Ureter (tissue), 1 donor: ENCODE measurements around the gene ZNF354C.

DNA sequence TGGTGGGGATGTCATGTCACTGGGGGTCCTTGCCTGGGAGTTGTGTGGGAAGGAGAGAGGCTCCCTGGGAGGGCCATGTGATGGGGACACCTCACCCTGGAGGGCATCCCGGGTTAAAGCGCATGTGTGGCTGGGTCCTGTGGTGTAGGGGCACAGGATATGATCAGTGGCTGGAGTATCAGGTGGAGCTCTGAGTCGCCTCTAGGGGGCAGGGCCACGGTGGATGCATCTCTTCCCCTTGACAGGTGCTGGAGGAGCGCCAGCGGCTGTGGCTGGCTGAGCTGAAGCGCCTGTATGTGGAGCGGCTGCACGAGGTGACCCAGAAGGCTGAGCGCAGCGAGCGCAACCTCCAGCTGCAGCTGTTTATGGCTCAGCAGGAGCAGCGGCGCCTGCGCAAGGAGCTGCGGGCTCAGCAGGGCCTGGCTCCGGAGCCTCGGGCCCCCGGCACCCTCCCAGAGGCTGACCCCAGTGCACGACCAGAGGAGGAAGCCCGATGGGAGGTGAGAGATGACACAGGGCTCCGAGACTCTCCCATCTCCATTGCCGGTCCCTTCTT is 7.6 kb downstream of the N4BP3 start:
- PRO-cap = no peak

DNA sequence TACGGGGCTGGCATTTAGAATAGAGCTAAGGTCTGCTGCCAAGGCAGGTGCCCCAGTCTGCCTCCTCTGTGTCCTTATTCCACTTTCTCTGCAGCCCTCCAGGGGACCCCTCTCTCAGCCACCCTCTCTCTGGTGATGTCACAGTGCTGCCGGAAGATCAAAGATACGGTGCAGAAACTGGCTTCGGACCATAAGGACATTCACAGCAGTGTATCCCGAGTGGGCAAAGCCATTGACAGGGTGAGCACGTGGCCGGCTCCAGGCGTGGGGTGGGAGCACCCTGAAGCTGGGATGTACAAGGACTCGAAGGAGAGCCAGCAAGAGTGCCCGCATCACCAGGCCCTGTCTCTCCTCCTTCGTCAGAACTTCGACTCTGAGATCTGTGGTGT is 11.2 kb downstream of the NHP2 start:
- PRO-cap = no peak

DNA sequence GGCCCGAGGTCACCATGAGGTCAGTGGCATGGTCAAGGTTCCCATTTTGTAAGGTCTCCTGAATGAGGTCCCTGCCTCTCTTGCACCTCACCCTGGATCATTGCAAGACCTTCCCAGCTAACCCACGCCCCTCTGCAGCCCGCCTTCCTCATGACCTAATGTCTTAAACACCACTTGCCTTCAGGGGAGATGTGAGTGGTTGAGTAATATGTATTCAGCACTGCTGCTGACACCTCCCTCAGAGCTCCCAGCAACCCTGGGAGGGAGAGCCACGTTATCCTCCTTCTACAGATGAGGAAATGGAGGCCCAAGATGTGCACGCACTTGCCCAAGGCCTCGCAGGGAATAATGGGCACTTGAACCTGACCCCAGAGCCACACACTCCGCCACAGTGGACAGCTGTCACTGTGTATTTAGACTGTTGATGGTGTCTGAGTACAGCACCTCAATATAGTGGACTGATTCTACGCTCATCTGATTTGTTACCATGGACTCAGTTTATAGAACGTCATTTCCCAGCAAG is 7.2 kb downstream of the NHP2 start:
- PRO-cap = no peak

DNA sequence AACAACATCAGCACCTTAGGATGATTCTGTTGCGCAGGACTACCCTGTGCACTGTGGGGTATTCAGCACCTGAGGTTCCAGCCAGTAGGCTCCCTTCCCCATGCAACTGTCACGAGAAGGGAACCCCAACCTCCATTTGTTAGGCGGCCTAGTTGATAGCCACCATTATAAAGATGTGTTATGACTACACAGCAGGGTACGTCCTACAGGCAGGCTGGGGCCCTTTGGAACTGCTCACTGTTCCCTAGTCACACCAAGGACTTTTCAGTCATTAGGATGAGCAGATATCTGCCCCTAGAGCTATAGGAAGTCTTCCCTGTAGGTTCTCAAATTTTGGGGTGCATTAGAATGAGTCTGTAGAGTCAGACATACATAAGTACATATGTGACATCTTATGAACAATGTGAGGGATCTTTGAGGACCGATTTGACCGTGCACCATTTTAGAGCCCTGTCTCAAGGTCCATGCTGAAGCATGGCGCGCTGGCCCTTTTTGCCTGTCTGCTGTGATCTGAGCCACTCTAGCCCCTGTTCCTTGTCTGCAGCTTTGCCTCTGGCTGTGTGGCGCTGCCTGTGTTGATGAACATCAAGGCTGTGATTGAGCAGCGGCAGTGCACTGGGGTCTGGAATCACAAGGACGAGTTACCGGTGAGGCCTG is 6.6 kb downstream of the NHP2 start:
- PRO-cap = no peak

DNA sequence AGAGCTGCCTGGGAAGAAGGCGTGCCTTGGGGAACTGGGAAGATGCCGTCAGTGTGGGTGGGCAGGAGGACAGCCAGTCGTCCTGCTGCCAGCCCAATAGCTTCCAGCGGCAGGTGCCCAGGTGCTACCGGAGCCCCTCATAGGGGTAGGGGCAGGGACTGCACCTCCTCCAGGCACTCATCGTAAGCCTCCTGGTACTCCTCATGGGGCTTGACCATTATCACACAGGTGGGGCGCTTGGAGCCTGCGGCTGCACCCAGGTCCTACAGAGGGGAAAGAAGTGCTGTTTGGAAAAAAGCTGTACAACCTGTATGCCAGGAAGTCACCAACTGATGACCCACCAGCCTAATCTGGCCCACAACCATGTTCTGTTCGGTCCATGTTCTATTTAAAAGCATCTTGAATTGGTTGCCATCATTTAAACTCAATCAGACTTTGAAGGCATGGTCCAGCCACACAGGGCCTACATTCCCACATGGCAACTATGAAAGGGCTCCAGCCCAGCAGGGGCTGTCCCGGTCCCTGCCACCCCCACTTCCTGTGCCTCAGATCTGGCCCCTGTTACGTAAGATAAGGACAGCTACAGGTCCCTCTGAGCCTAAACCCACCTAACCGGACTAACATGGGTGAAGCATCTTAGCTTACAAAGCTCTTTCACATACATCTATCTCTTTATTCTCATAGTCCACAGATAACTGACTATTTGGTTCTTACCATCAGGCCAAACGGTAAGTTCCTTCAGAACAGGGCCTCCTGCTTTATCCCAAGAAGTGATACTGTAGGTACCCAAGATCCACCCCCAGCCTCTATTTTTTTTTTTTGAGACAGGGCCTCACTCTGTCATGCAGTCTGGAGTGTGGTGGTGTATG is 3.9 kb downstream of the NHP2 start:
- PRO-cap = no peak

- PRO-cap = no peak
These were observed 5.4 kb downstream of the HNRNPAB start for GRCh38 chr5:178209593-178210338.

- PRO-cap = no peak
These were observed 7.0 kb downstream of the HNRNPAB start for GRCh38 chr5:178211000-178212152.

GRCh38 chr5:178240706-178241130 is 8.1 kb upstream of the PHYKPL start:
- PRO-cap = no peak

GRCh38 chr5:178453187-178453801 is 136.9 kb downstream of the COL23A1 start:
- PRO-cap = no peak

DNA sequence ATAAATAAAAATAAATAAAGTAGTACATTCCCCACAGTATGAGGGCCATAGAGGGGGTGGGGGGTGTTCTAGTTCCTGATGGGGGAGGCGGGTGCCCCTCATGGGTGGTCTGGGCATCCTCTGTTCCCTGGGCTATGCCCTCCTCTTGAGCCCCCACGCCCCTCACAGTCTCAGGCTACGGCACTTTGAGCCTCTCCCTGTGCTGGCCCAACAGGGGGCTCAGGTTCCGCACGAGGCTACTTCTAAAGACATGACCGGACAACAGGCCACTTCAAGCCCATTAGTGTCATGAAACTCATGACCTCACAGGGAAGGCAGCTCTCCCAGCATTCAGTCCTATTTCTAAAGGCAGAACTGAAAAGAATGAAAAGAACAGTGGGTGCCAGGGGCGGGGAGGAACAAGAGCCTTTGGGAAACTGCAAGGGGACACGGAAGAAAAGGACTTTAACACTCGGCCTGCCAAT is 45.1 kb downstream of the COL23A1 start:
- PRO-cap = no peak

DNA sequence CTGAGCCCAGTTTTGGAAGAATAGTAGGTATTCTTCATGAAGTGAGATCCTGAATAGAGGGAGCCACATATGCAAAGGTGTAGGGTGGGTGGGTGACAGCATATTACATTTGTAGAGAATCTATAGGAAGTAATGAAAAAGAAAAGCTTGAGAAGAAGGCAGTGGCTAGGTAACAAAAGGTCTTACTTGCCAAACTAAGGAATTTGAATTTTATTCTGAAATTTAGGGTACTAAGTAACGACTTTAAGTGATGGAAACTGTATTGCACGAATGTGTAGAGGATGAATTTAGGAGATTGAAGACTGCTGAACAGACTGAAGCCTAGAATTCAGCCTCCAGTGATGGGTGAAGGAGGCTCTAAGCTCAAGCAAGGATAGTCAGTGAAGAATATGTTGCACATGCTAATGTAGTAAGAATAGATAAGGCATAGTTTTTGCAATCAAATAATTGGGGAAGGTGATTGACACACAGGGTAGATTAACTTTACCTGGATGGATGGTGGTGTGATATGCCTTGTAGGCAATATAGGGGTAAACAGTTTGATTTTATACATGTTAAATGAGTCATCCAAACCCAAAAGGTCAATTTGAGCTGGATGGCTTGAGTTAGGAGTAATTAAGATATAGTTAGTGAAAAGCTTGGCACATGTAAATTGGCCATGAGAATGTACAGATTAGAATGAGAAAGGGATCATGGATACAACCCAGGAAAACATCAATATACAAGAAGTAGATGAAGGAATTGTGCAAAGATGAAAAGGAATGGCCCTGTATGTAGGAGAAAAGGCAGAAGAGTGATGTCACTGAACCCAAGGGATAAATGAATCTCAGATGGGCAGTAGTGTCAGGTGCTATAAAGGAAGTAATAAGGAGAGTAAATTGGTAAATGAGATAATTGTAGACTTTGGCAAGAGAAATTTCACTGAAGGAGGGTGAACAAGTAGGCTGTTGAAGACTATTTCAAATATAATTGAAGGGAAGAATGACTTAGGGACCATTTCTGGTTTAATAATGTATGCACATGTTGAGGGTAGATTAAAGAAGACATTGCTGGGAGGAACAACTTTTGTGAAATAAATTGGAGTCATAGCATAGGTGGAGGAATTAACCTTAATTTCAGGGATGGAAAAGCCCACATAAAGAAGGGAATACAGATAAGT is 9.6 kb upstream of the ZFP2 start:
- PRO-cap = no peak

DNA sequence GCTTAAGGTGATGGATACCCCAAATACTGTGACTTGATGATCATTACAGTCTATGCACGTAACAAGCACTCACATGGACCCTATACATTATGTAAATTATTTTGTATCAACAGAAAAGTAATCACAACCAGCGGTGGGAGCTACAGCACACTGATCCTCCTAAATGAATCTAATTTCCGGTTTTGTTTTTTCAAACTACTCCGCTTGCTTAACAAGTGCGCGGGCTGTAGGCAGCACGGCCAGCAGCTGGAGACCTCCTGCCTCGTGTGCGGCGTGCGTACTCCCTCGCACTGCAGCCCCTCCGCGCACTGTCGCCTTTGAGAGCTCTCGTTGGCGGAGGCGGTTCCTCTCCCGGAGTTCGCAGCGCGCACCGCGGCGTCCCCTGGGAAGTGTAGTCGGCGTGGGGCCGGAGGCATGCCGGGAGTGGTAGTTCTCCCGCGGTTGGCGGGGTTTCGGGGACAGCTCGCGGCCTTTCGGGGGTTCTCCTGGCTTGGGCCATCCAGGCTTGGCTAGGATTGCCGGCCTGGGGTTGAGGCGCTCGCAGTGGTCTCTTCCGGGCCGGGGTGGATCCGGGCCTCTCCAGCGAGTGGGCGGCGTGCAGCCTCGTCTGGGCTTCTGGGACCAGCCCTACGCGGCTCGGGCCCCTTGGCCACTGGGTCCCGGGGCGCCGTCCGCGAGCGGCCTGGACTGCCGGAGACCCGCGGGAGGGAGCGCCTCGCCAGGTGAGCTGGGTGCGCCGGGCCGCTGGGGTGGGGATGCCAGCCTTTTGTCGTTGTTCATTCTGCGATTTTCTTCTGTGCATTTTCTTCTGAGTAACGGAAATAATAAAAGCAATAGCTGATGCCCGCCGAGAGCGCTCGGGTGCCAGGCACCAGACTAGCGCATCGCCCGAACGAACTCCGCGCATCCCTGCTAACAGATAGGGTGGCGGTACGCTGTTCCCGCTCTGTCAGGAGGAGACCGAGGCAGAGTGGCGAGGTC is at the start of gene ZNF354C:
TSS of gene ZNF354C (plus strand) at position 429 of the 981 bp plus-strand sequence.
- PRO-cap = bidirectional peak, plus-strand start at position 429 of the sequence, minus-strand start at position 310 of the sequence

DNA sequence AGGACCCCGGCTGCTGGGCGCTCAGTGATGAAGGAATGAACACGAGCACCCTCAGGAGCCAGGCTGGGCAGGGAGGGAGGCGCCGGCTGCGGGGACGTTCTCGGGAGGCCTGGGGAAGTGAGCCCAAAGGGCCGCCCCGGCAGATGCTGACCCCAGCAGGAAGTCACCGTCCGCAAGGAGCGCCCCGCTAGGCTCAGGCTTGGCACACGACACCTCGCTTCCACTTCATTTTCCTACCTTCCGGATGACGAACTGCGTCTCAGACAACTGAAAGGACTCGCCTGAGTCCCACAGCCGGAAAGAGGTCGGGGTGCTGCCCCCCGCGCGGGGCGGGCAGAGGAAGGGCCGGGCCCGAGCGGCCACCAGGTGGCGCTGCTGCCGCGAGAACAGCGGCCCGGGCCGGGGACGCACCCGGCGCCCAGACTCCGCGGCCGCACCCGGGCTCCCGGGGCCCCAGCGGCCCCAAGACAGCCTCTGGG is 106.8 kb downstream of the ZNF354C start:
- PRO-cap = no peak

DNA sequence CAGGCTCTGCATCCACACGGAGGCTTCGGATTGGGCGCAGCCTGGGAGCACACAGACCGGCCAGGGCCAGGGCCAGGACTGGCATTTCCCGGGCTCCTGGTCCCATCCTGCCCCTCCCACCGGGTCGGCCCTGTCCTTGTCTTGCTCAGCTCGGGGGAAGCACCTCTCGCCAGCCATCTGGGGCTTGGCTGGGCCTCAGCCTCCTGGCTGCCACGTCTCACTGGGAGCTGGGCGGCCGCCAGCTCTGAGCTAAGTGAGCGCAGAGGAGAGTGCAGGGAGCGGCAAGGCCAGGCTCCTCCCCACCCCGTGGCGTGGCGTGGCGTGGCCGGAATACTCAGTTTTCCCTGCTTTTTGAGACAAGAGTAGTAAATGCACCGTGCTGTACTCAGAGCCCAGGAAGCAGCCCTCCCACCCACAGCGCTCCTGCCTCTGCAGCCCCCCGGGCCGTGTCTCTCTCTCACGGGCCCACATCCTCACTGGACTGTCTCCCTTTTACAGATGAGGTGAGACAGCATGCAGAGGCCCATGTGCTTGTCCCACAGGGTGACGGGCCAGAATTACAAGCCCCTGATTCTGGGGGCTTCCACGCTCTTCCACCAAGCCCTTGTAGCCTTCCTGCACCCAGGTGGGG is 31.0 kb downstream of the ADAMTS2 start:
- PRO-cap = no peak

GRCh38 chr5:179342641-179343161 is 2.6 kb downstream of the ADAMTS2 start:
- PRO-cap = no peak

GRCh38 chr5:179550707-179551507 is 553 bp downstream of the RUFY1 start:
- PRO-cap = bidirectional peak, plus-strand start at chr5:179550824, minus-strand start at chr5:179550790

DNA sequence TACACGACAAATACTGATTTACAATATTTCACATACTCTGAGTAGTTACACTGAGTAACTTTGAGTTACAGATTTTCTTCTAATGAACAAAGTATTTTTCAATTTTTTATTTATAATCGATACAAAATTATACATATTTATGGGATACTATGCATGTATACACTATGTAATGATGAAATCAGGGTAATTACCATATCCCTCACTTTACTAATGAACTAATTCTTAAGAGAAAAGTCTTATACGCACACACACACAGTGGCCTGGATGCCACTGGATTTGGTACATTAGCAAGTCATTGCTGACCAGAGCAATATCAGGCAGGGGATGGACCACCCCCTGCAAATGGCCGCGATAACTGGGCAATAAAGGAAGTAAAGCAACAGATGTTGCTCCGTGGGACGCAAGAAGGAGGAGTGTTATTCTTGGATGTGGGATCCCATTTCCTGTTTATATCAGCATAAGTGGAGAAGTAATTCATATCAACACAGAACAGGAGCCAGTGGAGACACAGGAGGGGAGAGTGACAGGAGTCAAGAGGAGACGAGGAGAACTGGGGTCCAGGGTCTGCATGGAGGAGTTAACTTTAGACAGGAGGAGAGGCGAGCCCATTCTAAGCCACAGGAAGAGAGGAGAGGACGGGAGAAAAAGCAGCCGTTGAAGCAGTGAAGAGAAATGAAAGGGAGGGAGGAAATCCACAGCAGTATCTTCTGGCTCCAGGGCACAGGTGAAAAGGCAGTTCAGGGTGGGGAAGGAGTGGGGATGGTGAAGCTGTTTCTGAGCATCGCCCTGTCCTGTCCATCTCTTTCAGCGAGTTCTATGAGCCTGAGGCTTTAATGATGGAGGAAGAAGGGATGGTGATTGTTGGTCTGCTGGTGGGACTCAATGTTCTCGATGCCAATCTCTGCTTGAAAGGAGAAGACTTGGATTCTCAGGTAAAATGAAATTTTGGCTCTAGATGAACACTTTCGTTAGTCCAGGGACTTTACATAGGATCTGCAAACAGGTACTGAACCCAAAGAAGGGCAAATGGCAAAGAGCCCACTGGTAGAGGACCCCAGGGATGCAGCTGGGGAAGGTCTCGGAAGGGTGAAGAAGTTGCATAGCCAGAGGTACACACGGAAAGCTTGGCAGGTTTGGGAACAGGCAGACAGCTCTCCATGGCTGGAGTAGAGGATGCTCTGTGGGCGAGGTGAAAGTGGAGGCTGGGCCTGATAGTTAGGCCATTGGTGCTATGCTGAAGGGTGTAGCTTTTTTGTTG is 18.6 kb downstream of the RUFY1 start:
- PRO-cap = no peak

DNA sequence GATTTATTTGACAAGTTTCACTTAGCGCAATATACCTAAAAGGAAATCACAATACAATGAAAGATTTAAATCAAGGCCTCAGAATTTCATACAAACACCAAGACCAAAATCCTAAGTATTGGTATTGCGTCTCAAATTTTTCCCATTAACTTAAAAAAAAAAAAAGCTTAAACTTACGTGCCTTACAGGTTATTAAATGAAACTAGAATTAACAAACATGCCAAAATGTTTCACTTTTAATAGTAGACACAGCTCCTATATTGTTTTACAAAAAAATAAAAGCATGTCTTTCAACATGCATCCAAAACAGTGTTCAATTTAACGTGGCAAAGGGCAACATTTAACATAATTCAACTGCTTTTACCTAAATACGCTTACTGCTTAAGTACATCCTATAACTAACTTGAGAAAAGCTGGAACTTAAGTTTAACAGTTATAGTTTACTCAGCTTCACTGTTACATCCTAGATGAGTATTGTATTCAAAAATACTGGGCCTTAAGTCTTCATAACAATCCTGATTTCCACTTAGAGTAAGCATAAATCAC is 9.2 kb downstream of the HNRNPH1 start:
- PRO-cap = no peak

- PRO-cap = no peak
These were observed 5.0 kb downstream of the HNRNPH1 start for GRCh38 chr5:179618513-179618893.

DNA sequence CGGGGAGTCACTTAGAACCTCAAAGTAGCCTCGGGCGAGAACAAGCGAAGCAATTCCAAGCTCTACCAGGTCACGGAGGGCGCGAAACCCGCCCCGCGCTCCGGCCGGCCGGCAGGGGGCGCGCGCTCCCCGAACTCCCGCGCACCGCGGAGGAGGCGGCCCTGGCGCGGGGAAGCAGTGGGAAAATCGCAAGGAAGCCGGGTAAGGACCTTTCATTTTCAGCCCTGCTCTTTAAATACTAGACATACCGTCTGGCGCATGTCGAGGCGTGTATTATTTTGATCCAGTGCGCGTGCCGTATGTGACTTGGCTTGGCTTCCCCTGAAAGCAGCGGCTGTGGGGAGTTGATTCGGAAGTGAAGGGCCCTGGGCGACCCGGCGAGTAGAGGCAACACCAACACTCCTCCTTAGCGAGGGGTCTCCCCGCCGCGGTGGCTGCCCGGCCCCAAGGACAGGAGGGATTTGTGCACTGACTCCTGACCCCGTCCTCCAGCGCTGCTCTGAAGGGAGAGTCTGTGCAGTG is 22.9 kb downstream of the CBY3 start:
- PRO-cap = no peak